Measurements from ENCODE around the gene NRP1.

DNA sequence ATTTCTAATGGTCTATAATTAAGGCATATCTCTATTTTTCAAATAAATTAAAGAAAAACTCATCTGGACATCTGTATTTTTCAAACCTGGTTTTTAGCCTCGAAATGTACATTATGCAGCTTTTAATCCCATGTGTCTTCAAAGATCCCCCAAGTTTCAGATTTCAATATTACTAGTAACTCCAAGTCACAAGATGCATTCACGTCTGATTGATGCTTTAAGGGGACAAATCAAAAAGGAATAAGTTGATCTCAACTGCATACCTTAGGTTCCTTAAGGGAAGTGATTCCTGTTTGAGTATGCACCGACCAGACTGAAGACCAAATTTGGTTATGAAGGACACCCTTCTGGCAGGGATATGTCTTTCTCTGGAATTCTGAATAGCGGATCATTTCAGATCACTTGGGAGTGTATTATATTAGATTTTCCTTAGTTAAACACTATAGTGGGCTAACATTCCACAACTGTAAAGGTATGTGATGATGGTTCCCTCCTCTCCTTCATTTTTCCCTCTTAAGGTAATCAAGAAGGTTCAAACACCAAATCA is 4.3 kb downstream of the KIF5B start:
- PRO-cap = no peak
- RRBS = no CpG with 5 or more reads among the region's 4 CpGs

- PRO-cap = no peak
- RRBS = no CpG with 5 or more reads among the region's 6 CpGs
Measured at GRCh38 chr10:32053961-32054632, 2.1 kb downstream of the KIF5B start.

- PRO-cap = bidirectional peak, plus-strand start at chr10:32055644, minus-strand start at chr10:32055603; bidirectional peak, plus-strand start at chr10:32055972, minus-strand start at chr10:32055919; bidirectional peak, plus-strand start at chr10:32056190, minus-strand start at chr10:32056200
- RRBS = 3% methylated on average over 44 of the region's 80 CpGs
Measured at GRCh38 chr10:32055248-32056296, 653 bp downstream of the KIF5B start.

DNA sequence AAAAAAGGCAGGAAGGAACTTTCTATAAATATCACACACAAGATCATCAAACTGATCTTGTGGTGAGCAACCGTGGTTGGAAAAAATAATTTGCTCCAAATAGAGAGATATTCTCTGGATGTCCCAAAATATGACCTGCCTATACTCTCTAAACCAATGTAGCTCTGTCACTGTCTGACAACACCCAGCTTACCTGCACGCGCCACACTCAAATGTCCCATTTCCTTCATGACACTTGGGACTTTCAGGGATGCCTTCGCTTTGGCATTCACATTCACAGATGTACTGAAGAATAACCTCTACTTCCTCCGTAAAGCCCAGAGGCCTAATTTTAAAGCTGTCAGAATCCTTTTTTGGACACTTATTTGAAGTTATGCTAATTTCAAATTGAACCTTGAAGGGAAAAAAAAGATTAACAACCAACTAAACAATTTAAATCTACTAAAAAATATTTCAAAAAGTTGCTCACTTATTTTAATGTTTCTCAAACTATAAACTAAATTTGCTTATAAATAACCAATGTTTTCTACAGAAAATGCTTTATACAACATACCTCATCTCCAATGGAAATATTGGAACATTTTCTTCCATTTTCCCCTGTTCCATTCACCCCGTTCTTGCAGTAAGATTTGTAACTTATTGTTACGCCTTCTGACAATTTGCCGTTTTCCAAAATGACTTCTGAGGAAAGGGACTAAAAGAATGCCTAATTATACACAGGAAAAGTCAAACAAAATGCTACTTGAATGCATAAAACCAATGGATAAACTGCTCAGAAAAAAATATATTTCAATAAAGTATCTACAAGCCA is 38.1 kb downstream of the ITGB1 start:
- PRO-cap = no peak
- RRBS = no CpG with 5 or more reads among the region's 8 CpGs

GRCh38 chr10:32928007-32928422 is 30.0 kb downstream of the ITGB1 start:
- PRO-cap = no peak
- RRBS = no CpG with 5 or more reads among the region's 5 CpGs

- PRO-cap = no peak
- RRBS = no CpG with 5 or more reads among the region's 6 CpGs
Measured at GRCh38 chr10:32929413-32930139, 28.5 kb downstream of the ITGB1 start.

DNA sequence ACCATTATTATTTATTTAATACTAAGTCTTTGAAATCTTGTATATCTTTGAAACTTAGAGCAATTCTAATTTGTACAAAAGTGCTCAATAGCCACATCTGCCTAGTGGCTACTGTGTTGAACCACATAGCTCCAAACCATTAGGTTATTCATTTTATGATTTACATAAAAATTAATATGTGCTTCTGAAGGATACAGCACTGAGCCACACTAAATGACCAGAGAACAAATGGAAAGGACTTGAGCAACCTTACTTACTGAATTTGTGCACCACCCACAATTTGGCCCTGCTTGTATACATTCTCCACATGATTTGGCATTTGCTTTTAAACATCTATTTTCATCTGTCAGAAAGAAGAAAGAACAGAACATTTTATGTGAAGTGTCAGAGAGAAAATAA is 25.8 kb downstream of the ITGB1 start:
- PRO-cap = no peak

- PRO-cap = no peak
- RRBS = no CpG with 5 or more reads among the region's 2 CpGs
Measured at GRCh38 chr10:32942334-32943110, 15.5 kb downstream of the ITGB1 start.

GRCh38 chr10:32971438-32972349 is 13.7 kb upstream of the ITGB1 start:
- PRO-cap = unidirectional peak, plus-strand start at chr10:32971816
- RRBS = no CpG with 5 or more reads among the region's 7 CpGs

DNA sequence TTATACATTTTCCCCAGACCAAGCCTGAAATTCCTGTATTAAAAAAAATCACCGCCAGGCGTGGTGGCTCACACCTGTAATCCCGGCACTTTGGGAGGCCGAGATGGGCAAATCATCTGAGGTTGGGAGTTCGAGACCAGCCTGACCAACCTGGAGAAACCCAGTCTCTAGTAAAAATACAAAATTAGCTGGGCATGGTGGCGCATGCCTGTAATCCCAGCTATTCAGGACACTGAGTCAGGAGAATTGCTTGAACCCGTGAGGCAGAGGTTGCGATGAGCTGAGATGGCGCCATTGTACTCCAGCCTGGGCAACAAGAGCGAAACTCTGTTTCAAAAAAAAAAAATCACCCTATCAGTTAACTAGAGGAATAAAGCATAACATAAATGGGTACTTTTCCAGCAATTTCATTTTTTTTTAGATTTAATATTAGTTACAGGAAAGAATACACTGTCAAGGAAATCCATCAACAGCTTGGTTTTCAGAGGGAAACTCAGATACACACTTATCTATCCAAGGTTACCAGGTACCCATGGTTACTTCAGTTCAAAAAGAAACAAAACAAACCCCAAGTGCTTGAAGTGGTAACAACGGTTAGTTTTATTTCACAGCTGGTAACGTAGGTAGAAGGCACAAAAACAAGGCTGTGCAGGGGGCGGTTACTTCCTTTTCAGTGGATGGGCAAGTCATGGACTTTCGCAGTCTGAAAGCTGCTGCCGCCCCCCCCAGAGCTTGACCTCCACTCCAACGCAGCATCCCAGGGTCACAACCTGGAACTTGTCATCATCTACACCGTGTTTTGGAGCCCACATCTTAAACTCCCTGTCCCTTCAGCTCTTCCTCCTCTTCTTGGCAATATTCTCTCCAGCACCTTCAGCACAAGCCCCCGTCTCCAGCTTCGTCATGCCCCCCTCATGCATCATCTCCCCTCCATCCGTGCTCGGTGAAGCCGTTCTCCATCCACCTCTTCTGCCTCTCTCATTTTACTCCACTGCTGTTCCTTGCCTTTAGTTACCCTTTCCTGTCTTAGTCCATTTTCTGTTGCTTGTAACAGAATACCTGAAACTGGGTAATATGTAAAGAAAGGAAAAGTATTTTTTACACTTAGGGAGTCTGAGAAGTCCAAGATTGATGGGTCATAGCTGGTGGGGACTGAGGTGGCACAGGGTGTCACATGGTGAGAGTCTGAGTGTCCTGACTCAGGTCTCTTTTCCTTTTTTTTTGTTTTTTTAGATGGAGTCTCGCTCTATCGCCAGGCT is 181.1 kb upstream of the ITGB1 start:
- PRO-cap = no peak
- RRBS = no CpG with 5 or more reads among the region's 24 CpGs

GRCh38 chr10:33334059-33334711 is at the start of gene NRP1:
NRP1 (minus strand) TSS chr10:33334667.
- PRO-cap = bidirectional peak, plus-strand start at chr10:33334381, minus-strand start at chr10:33334180
- RRBS = 5% methylated on average over 19 of the region's 44 CpGs

GRCh38 chr10:33337633-33337984 is 3.1 kb upstream of the NRP1 start:
- PRO-cap = unidirectional peak, minus-strand start at chr10:33337767
- RRBS = no CpG with 5 or more reads among the region's 7 CpGs

GRCh38 chr10:33800566-33800965 is 466.1 kb upstream of the NRP1 start:
- PRO-cap = no peak
- RRBS = no CpG with 5 or more reads among the region's 5 CpGs

DNA sequence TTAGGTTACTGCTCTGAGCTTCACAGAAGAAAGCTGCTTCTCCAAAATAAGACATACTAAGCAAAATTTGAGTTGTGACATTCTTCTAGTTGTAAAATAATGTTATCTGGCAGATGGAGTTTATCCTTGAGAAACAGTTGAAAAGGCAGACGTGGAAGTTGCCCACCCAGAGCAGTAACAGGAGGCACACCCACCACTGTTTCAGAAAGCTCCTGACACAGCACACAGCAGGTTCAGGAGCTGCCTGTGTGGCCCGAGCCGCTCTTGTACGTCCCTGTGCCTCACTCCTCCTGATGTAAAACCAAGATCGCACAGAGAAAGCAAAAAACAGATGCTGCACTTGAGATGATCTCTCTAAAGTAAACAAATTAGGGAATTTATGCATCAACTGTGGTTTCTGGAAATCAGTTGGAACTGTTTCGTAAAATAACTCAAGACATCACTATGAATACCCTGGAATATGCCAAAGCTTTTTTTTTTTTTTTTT is 620.9 kb downstream of the PARD3 start:
- PRO-cap = no peak
- RRBS = no CpG with 5 or more reads among the region's 6 CpGs

- PRO-cap = no peak
- RRBS = no CpG with 5 or more reads among the region's 1 CpG
Measured at GRCh38 chr10:34758210-34758717, 56.8 kb downstream of the PARD3 start.

- PRO-cap = unidirectional peak, plus-strand start at chr10:34813972; unidirectional peak, plus-strand start at chr10:34814078
- RRBS = no CpG with 5 or more reads among the region's 42 CpGs
Measured at GRCh38 chr10:34813657-34814500, 1.2 kb downstream of the PARD3 start.

DNA sequence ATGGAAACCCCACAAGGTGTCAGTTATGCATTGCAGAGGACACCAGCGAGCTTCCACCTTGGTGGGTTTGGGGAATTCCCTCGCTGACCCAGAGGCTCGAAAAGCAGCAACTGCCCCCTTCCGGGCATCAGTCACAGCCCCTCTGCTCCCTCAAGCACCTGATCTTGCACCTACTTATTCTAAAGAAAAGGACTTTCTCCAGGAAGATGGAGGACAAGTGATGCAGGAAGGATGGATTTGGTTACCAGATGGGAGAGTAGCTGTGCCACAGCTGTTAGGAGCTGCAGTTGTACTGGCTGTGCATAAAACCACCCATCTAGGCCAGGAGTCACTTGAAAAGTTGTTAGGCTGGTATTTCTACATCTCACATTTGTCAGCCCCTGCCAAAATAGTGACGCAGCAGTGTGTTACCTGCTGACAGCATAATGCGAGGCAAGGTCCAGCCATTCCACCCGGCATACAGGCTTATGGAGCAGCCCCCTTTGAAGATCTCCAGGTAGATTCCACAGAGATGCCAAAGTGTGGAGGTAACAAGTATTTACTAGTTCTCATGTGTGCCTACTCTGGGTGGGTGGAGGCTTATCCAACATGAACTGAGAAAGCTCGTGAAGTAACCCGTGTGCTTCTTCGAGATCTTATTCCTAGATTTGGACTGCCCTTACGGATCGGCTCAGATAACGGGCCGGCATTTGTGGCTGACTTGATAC is 116.4 kb downstream of the CUL2 start:
- PRO-cap = no peak
- RRBS = no CpG with 5 or more reads among the region's 14 CpGs

- PRO-cap = no peak
- RRBS = no CpG with 5 or more reads among the region's 4 CpGs
Measured at GRCh38 chr10:35087535-35088354, 2.4 kb downstream of the CUL2 start.

GRCh38 chr10:35333068-35333851 is 3.0 kb upstream of the CCNY start:
- PRO-cap = no peak
- RRBS = no CpG with 5 or more reads among the region's 3 CpGs

- PRO-cap = no peak
- RRBS = no CpG with 5 or more reads among the region's 3 CpGs
Measured at GRCh38 chr10:35392333-35392819, 56.1 kb downstream of the CCNY start.